ReNcell CX (cell line): ENCODE measurements around the genes GRAMD2B and SLC27A6.

DNA sequence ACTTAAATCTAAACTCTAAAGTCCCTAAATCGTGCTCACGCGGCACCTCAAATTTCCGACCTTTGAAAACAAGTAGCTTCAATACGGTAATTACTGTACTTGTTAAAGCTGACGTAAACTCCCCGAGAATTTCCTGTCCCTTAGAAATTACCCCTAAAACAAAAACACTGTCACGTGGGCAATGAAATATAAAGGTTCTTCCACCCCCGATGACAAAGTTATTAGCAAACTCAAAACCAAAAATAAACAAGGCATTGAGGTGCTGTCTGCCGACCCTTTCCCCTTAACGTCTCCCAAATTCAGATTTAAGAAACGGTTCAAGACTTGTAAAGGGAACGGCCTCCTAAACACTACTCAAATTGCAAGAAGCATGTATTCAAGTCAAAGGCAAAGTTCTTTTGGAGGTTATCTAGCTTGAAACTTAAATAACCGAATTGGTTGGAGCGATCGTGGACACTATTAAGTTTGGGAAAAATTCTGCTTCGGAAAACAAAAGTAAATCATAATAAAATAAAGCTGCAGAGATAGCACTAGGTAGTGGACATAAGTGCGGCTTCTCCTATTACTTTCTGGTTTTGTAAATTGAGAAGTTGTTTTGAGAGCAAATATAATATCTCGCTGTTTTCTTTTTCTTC is 683 bp upstream of the CEP120 start:
- PRO-cap = bidirectional peak, plus-strand start at position 227 of the sequence, minus-strand start at position 59 of the sequence

GRCh38 chr5:123545334-123546020 is 33.5 kb downstream of the CSNK1G3 start:
- PRO-cap = no peak

- PRO-cap = no peak
Observed at GRCh38 chr5:124605364-124605822, 141.0 kb downstream of the ZNF608 start.

DNA sequence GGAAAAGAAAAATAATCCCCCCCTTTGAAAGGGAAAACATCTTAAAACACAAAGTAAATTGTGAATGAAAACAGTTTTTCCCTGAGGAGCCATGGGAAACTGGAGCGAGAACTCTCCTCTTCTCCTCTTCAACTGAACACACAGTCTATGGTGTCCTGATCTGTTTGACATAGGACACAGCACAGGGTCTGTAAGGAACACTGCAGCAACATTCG is 69.3 kb downstream of the ZNF608 start:
- PRO-cap = no peak

GRCh38 chr5:124743211-124743530 is 3.3 kb downstream of the ZNF608 start:
- PRO-cap = unidirectional peak, minus-strand start at chr5:124743349

- PRO-cap = no peak
Observed at GRCh38 chr5:124871178-124871550, 124.7 kb upstream of the ZNF608 start.

DNA sequence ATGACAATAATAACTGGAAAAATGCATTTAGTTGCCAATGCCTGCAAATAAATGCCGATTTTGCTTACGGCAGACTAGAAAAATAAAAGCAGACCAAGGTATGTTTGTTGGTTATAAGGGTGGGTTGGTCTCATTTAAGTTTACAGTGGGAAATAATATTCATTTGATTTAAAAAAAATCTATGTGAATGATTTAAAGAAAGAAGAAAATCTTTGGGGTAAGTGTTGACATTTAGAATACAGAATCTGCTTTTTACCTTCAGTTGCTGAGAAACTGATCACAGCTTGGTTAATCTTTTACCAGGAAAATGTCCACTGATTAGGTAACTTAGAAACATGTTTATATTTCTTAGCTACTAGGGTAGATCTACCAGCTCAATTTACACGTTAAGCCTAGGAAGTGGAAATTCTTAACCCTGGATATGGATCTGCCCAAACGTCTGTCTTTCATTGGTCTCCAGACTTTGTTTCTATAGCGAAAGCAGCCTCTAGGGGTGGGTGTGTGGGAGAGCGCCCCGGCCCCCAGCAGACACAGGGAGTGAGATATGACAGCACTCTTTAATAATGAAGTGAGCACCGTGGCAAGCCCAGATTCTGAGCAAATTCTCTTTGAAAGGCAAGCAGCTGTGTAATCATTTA is 141.5 kb upstream of the ZNF608 start:
- PRO-cap = no peak

- PRO-cap = no peak
Observed at GRCh38 chr5:126002396-126003106, 420.7 kb upstream of the GRAMD2B start.

DNA sequence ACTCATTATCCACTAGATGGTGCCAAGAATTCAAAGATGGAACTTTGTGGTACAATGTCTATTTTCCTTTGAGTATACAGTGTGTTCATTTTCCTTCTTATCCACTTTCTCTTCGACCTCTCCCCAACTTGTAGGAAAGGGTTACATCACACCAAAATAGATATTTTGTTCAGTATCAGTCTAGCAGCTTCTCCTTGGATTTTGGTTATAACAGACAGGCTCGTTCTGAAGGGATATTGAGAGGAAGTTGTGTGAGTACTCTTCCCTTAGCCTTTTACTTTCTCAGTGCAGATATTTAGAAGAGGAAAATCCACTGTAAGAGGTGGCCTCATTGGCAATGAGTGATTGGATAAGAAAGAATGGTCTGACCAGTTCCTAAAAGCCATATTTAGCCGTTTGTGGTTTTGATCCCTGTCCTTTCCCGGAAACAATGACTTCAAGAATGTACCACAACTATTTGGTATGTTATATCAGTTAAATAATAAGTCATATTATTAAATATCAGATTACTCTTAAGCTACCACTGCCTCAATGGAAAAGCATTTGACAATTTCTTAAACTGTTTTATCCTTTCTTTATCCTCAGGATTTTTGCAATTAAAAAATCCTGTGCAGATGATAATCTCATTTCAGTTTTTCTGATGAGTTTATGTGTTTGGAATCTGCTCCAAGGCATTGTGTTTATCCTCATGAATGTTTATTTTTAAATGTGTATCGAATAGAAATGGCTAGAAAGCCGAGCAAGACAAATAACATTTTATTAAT is 68.9 kb upstream of the GRAMD2B start:
- PRO-cap = unidirectional peak, minus-strand start at position 281 of the sequence

DNA sequence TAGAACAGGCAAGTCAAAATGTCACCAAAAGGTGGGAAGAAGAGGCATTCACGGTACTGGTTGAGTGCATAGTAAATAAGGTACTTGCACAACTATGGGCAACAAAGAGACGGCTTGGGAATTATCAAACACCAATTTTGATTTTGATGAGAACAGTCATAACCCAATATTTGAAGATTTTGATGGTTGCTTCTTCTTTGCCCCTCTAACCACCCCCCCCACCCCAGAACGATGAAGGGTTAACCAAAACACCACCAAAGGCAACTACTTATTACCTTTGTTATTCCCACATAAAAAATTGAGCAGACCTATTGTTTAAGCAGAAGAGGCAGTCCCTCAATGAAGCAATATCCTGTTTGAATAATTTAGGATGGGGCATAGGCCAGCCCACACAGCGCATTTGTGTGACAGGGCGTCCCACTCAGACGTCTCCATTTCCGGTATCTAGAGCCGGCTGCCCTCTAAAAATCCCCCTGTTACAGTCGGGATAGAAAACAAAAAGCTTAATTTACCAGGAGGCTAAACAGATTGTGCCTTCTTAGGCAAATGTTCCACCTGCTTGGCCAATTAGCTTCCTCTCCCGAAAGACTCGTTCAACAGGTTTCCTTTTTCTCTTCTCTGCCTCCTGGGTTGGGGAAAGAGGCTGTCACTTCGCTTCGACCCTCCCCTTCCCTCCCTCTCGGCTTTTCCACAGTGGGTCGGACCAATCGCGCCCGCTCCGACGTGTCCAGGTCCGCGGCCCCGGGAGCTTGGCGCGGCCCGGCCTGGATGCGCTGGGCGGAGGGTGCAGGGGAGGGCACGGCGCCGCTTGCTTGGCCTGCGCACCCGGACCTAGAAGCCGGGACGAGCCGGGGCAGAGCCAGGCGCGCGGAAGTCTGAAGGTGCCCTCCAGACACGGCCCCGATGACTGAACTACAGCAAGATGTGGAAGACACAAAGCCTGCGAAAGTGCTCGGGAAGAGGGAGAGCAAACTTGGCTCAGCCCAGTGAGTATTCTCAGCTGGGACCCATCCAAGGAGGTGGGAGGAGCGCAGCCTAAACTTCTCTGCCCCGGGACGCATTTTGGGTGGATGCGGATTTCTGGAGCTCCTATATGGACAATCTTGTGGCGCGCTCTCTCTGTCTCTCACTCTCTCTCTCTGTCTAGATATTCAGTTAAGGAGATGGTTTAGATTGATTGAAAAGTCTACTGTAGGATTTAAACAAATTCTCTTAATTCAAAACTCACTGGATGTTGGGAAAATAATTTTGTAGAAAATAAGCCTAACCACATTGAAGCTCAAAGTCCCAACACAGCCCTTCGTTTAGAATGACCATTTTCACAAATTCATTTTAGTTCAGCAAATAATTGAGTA is at the start of gene GRAMD2B:
GRAMD2B (plus strand) TSS at position 706 of the 1,355 bp plus-strand sequence.
- PRO-cap = bidirectional peak, plus-strand start at position 761 of the sequence, minus-strand start at position 903 of the sequence

- PRO-cap = no peak
Observed at GRCh38 chr5:126437012-126437832, 14.0 kb downstream of the GRAMD2B start.

DNA sequence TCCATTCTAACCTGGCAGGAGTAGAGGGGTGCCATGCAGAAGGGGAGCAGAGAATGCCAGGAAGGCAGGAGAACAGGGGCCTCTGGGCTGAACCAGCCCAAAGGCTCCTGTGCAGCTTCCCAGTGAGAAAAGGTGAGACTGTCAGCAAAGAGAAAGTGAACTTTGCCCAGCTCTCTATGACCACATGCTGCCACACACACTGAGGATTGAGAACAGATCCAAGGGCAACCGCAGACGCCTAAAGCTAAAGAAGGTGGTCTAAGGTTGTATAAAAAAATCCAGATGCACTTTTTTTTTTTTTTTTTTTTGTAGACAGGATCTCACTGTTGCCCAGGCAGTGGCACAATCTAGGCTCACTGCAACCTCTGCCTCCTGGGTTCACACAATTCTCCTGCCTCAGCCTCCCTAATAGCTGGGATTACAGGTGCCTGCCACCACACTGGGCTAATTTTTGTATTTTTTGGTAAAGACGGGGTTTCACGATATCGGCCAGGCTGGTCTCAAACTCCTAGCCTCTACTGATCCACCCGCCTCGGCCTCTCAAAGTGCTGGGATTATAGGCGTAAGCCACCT is 51.3 kb downstream of the ALDH7A1 start:
- PRO-cap = no peak

DNA sequence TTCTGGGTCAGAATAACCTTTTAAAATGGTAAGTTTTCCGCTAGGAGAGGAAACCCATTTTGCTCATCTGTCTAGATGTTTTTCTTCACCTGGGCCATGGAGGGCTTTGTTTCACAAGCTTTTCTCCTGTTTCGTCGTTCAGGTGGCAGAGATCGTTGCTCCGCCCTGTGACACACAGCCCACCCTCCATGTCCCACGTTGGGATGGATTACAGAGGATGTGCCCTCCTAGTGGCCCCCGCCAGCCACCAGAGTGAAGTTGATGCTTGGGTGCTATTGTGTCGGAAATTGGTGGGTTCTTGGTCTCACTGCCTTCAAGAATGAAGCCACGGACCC is 76.5 kb downstream of the LMNB1 start:
- PRO-cap = no peak

DNA sequence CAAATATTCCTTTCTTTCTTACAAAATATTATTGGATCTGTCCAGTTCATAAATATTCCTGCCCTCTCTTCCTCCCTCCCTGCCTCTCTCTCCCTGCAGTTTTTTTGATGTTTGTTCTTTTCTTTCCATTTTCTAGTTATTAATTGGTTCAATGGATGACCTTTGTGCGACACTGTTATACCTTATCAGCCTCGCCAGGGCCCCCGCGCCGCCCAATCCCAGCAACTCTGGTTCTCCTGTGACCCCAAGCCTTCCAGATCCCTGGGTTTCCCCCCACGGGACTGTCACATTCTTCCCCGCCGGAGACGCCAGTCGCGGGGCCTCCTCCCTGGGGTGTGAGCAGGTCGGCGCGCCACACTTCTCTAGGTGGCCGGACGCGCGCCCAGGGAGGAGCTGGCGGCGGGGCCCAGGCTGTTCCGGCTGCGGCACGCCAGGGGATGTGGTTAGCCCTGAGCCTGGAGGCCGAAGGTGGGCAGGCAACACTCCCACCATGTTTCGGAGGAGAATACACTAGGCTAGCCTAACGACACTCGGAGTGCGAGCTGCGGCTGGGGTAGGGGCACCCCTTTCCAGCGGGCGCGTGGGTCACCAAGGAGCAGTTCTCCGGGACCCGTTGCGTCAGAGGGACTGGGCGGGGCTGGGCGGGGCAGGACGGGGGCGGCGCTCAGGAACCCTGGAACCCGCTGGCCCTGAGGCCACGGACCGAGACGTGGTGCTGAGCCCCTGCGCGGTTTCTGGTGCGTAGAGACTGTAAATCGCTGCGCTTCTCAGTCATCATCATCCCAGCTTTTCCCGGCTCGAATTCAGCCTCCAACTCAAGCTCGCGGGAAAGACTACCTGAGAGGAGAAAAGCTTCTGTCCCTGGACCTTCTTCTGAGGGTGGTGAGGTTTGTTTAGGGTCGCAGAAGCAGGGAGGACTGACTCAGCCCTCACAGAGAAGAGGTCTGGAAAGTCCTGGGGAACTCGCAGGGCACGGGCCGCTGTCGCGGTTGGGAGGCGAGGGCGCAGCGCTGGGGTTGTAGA is at the start of gene SLC27A6:
SLC27A6 (plus strand) TSS at position 678 of the 1,023 bp plus-strand sequence.
- PRO-cap = no peak

DNA sequence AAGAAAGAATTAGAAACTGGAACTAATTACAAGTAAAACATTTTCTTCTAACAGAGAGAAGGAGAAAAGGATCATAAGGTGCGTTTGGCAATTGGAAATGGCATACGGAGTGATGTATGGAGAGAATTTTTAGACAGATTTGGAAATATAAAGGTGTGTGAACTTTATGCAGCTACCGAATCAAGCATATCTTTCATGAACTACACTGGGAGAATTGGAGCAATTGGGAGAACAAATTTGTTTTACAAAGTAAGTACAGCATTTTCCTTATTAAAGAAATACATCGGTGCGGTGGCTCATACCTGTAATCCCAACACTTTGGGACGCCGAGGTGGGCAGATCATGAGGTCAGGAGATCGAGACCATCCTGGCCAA is 50.5 kb downstream of the SLC27A6 start:
- PRO-cap = no peak

- PRO-cap = no peak
Observed at GRCh38 chr5:129113552-129114183, 19.1 kb downstream of the ISOC1 start.

DNA sequence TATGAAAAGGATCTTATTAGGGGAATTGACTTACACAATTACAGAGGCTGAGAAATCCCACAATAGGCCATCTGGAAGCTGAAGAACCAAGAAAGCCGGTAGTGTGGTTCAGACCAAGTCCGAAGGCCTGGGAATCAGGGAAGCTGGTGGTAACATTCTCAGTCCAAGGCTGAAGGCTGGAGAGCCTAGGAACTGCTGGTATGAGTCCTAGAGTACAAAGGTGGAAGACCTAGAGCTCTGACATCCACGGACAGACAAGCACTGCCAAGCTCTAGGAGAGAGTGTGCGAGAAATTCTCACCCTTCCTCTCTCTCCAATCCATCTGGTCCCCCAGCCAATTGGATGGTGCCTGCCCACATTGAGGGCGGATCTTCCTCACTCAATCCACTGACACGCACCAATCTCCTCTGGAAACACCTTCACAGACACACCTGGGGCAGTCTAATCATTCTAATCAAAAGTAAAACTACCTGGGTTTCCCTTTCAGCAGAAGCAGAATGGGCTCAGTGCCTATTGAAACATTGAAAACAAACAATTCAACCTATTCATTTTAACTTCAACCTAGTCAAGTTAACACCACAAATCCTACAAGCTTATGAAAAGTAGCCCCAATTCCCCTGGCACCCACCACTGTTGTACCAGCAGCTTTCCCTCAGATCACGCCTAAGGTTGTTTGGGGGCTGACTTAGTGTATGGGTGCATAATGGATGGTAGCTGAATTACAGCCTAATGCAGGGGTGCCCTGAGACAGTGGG is 19.6 kb upstream of the ADAMTS19 start:
- PRO-cap = no peak

DNA sequence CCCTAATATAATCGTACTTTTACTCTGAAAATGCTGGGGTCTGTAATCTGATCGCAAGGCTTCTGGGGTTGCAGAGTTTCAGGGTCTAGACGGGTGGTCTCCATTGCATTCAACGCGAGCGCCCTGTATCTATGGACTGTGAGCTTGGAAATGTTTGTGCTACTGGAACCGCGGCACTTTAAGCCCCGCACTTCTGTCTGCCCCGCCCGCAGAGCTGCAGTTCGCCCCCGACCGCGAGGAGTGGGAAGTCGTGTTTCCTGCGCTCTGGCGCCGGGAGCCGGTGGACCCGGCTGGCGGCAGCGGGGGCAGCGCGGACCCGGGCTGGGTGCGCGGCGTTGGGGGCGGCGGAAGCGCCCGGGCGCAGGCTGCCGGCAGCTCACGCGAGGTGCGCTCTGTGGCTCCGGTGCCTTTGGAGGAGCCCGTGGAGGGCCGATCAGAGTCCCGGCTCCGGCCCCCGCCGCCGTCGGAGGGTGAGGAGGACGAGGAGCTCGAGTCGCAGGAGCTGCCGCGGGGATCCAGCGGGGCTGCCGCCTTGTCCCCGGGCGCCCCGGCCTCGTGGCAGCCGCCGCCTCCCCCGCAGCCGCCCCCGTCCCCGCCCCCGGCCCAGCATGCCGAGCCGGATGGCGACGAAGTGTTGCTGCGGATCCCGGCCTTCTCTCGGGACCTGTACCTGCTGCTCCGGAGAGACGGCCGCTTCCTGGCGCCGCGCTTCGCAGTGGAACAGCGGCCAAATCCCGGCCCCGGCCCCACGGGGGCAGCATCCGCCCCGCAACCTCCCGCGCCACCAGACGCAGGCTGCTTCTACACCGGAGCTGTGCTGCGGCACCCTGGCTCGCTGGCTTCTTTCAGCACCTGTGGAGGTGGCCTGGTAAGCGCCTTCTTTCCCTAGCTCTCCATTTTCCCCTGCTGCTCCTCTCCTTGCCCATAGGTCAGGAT is 1.1 kb downstream of the ADAMTS19 start:
- PRO-cap = no peak

DNA sequence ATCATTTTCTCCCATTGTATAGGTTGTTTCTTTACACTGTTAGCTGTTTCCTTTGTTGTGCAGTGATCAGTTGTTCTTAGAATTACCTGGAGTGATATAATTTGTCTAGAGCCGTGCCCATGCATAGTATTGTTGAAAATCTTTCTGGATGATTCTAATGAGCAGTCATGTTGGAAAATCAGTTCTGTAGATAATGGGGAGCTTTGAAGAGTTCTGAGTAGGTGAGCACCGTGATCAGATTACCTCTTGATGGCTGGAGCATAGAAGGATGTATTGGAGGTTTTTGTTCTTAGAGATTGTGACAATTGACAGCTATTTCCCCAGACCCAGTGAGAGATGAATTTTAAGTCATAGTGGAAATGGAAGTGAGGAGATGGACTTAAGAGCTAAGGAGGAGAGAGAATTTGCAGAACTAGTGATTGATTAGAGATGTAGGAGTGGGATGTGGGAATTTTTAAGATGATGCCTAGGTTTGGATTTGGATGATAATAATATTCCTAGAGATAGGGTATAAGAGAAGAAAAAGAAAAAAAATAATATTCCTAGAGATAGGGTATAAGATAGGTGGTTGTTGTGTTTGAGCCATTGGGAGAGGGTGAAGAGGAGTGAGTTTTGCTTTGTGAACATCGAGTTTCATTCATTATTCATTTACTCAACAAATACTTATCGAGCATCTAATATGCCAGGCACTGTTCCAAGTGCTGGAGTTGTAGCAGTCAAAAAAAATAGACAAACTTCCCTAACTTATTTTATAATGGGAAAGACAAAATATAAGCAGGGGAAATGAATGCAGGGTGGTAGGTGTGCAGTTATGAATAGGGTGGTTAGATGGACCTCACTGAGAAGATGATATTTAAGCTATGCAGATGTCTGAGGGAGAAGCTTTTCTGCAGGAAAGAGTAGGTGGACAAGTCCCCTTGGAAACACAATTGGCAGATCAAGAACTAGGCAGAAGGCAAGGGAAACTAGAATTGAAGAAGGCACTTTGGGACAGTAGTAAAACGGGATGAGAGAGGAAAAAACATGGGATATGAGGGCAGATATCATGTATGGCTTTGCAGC is 18.8 kb downstream of the CHSY3 start:
- PRO-cap = no peak

- PRO-cap = no peak
Observed at GRCh38 chr5:130337122-130337510, 432.9 kb downstream of the CHSY3 start.